Measurements from ENCODE around the gene VPS51.

DNA sequence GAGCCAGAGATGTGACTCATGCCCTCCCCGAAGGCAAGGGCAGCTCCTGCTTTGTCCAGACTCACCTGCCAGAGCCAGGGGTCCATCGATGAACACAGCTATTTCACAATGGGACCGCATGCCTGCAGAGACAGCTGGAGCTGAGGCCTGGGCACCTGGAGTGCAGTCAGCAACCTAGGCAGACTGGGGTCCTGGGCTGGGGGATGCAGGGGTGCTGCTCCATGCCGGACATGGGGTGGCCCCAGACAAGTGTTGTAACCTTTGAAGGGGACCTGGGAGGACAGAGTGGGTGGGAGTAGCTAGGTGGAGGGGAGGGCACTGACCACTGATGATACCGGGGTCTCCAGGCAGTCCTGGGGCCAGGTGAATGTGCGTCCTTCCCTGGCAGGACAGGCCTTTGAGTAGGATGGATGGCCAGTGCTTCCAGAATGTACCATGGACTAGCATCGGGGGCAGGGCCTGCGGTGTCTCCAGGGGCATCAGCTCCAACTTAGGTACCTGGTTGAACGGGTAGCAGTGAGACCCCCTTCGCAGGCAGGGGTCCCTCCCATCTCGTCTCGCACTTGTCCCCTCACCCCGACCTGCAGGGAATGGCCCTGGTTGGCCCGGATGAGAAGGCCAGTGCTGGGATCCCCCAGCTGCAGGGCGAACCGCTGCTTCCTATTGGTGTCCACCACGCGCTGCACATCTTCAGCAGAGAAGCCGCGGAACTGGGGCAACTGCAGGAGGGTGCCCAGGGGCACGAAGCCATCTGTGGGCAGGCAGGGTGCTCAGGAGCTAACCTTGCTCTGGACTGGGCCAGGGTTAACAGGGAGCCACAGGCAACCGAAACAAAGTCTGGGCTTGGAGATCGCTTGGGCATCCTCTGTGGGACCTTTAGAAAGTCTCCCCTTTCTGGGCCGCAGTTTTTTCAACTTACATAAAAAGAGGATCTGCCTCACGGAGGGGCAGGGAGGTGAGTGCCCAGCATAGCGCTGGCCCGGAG, 1.5 kb downstream of the TRPT1 start:
- PRO-cap, 5 experiments = peak in 1 of 5 experiments; most common plus-strand start position 699 of the sequence (in 1)
- RAMPAGE, long total RNA, 2 experiments = no peak in any of the 2 experiments
- RRBS = 93% methylated on average over 2 of the region's 27 CpGs

- PRO-cap, 5 experiments = no peak in any of the 5 experiments
- RAMPAGE, long total RNA, 2 experiments = no peak in any of the 2 experiments
- RRBS = no CpG with 5 or more reads among the region's 14 CpGs
Observed at GRCh38 chr11:64248251-64249107, 1.7 kb upstream of the PPP1R14B start.

DNA sequence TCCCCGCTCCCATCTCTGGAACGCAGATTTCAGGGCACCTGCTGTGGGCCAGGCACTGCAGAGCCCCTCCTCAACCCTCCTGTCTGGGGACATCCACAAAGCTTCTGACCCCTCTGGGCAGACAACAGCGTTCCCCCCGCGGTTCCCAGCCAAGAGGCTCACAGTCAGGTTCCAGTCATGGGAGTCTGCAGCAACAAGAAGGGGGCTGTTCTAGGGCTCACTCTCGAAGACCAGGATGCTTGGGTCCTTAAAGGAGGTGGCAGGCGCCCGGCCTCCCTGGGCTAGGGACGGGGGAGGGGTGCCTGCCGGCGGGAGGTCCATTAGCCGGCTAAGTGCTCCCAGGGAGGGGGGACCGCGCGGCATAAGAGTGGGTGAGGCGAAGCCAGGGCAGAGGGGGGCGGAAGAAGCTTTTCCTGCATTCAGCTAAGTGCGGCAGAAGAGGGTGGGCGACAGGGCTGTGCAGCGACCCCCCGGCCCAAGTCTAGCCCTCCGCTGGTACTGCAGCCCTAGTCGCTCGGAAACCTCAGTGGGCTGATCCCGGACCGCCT, 556 bp upstream of the PLCB3 start:
- PRO-cap, 5 experiments = no peak in any of the 5 experiments
- RAMPAGE, long total RNA, 2 experiments = no peak in any of the 2 experiments
- RRBS = 2% methylated on average over 5 of the region's 26 CpGs

DNA sequence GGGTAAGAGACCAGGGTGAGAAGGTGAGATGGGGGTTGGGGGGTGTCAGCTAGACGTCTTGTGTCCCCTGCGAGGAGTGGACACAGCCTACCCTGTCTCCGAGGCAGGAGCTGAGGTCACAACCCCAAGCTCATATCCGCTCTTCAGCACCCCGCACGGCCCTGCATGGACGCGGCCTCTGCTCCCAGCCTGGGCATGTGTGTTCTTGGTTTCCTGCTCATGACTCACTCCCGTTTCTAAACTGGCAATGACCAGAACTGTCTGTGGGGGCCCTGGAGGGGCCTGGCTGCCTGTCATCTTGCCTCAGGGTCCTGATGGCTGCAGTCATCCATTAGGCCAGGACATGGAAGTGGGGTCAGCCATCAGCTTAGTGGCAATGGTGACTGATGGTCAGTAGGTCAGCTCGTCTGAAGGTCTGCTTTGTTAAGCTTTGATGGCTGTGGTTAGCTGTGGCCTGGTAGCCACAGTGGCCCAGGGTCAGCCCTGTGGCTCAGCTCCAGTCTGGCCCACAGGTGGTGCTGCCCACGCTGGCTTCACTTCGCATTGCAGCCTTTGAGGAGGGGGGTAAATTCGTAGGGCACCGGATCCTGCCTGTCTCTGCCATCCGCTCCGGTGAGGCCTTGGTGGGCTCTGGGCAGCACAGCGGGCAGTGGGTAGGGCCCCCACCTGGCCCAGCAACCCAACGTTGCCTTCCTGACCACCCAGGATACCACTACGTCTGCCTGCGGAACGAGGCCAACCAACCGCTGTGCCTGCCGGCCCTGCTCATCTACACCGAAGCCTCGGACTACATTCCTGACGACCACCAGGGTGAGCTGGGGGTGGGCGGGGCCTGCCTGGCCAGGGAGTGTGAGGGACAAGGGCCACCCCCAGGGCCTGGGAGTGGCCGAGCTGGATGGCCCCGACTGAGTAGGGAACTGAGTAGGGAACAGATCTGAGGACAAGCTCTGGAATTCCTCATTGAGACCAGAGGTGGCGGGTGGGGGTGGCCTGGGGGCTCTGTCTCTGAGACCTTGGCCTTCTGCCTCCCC, 12.0 kb downstream of the PLCB3 start:
- PRO-cap, 5 experiments = no peak in any of the 5 experiments
- RAMPAGE, long total RNA, 2 experiments = no peak in any of the 2 experiments
- RRBS = no CpG with 5 or more reads among the region's 30 CpGs

GRCh38 chr11:64319251-64319859, 1.4 kb downstream of the PRDX5 start:
- PRO-cap, 5 experiments = peak in 2 of 5 experiments; most common minus-strand start chr11:64319392 (in 2)
- RAMPAGE, long total RNA, 2 experiments = no peak in any of the 2 experiments
- RRBS = 57% methylated on average over 2 of the region's 6 CpGs

- PRO-cap, 5 experiments = peak in 1 of 5 experiments; most common minus-strand start chr11:64340792 (in 1)
- RAMPAGE, long total RNA, 2 experiments = no peak in any of the 2 experiments
- RRBS = 45% methylated on average over 8 of the region's 48 CpGs
Observed at GRCh38 chr11:64340379-64341426, 699 bp downstream of the CCDC88B start.

GRCh38 chr11:64409791-64410158, 50.8 kb downstream of the RPS6KA4 start:
- PRO-cap, 5 experiments = no peak in any of the 5 experiments
- RAMPAGE, long total RNA, 2 experiments = no peak in any of the 2 experiments
- RRBS = no CpG with 5 or more reads among the region's 6 CpGs

GRCh38 chr11:64566230-64567112, 10.7 kb downstream of the SLC22A11 start:
- PRO-cap, 5 experiments = peak in 1 of 5 experiments; most common minus-strand start chr11:64566689 (in 1)
- RAMPAGE, long total RNA, 2 experiments = no peak in any of the 2 experiments
- RRBS = no CpG with 5 or more reads among the region's 17 CpGs

GRCh38 chr11:64606186-64606632, 15.2 kb downstream of the SLC22A12 start:
- PRO-cap, 5 experiments = no peak in any of the 5 experiments
- RAMPAGE, long total RNA, 2 experiments = no peak in any of the 2 experiments
- RRBS = no CpG with 5 or more reads among the region's 13 CpGs

DNA sequence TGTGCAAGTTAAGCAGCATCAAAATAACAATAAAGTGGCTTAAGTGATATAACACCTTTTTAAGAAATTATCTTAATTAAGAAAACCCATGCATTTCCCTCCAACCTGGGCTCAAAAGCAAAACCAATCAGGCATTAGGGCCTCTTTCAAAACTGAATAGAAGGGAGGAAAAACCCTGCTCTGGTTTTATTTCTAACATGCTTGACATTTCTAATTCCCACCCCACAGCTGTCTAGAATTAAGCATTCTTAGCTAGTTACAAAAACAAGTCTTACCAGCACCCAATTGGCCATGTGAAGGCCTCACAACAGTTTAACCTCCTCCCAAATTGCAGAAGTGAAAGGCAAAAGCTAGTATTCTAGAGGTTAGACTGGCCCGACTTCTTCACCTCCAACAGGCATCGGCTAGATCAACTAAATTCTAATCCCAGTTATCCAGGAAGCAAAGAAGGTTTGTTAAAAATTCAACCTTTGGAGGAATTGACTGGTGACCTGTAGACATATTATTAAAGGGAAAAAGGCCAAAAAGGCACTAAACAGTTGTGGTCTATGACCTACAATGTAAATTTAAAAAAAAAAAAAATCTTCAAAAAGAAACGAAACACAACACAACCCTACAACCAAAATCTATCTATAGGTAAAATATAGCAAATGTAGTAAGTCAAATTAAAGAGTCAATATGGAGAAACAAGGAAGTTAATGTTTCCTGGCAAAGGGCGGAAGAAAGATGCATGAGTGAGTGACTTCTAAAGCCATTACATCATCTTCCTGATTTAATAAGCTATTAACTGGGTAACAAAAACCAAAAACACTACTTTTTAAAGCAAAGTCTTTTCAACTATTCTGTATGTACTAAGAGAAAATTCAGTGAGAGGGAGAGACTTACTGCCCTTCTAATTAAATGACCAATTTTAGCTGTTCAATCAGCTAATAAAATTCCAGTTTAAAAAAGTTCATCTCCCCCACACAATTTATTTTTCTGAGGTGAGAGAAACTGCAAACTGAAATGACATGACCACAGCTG, 6.3 kb downstream of the SF1 start:
- PRO-cap, 5 experiments = no peak in any of the 5 experiments
- RAMPAGE, long total RNA, 2 experiments = no peak in any of the 2 experiments
- RRBS = no CpG with 5 or more reads among the region's 4 CpGs

DNA sequence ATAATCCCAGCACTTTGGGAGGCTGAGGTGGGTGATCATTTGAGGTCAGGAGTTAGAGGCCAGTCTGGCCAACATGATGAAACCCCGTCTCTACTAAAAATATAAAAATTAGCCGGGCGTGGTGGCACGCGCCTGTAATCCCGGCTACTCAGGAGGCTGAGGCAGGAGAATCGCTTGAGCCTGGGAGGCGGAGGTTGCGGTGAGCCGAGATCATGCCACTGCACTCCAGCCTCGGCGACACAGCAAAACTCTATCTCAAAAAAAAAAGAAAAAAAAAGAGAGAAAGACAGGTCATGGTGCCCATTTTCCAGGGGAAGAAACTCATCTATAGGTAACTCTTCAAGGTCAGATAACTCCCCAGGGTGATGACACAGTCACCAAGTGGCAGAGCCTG, 8.7 kb downstream of the ATG2A start:
- PRO-cap, 5 experiments = no peak in any of the 5 experiments
- RAMPAGE, long total RNA, 2 experiments = no peak in any of the 2 experiments
- RRBS = no CpG with 5 or more reads among the region's 12 CpGs

- PRO-cap, 5 experiments = no peak in any of the 5 experiments
- RAMPAGE, long total RNA, 2 experiments = no peak in any of the 2 experiments
- RRBS = no CpG with 5 or more reads among the region's 10 CpGs
Observed at GRCh38 chr11:64930183-64930646, 5.5 kb downstream of the GPHA2 start.

- PRO-cap, 5 experiments = no peak in any of the 5 experiments
- RAMPAGE, long total RNA, 2 experiments = no peak in any of the 2 experiments
- RRBS = no CpG with 5 or more reads among the region's 4 CpGs
Observed at GRCh38 chr11:64996471-64996692, 389 bp downstream of the BATF2 start.

GRCh38 chr11:64998699-64999801, 2.3 kb upstream of the BATF2 start:
- PRO-cap, 5 experiments = no peak in any of the 5 experiments
- RAMPAGE, long total RNA, 2 experiments = no peak in any of the 2 experiments
- RRBS = no CpG with 5 or more reads among the region's 12 CpGs

DNA sequence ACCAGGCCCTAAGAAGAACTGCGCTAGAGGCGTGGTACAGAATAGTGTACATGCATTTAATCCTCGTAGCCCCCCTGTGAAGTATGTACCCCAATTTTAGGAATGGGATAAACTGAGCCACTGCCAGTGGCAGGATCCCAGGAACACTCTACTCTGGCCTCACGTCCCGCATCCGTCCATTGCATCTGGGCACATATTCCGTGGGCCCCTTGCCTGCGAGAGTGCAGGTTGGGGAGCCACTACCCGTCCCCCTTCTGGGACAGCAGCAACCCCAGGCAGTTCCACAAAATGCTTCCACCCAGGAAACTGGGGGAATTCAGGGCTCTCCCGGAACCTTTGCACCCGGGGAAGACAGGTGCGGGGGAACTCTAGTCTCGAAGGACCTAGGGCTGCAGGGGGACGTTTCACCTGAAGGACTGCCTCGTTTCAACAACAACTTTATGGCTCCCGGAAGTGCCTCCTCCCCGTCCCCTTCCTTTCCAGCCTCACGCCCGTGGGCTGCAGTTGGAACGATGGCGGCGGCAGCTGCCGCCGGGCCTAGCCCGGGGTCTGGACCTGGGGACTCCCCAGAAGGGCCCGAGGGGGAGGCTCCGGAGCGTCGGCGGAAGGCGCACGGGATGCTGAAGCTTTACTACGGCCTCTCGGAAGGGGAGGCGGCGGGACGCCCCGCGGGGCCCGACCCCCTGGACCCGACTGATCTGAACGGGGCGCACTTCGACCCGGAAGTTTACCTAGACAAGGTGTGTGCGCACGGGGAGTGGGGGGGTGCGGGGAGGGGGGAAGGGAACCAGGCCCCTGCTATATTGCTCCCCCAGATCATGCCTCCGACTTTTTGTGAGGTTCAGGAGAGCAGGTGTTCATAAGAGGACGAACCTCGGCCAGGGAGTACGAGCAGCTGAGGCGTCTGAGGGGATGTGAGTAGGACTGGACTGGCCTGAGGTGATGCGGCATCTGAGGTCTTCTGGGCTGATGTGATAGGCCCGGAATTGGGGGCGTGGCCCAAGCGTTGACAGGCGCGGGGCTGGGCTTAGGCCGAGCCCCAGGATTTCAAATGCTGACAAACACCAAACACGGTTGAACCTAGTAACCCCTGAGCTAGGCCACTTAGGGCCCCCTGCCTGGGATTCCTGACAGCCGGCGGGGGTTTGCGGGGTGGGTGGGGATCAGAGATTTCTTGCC, at the start of gene VPS51:
Gene VPS51 (plus strand): TSS at position 476 of the 1,179 bp plus-strand sequence.
- PRO-cap, 5 experiments = peak in 5 of 5 experiments; most common plus-strand start position 503 of the sequence (in 5); most common minus-strand start position 700 of the sequence (in 3)
- RAMPAGE, long total RNA, 2 experiments = start-site peak on the plus strand in 2 of 2 experiments, centred at positions 488 to 499 of the sequence, 139 to 225 reads per replicate
- RRBS = 2% methylated on average over 11 of the region's 64 CpGs

- PRO-cap, 5 experiments = no peak in any of the 5 experiments
- RAMPAGE, long total RNA, 2 experiments = no peak in any of the 2 experiments
- RRBS = 97% methylated on average over 17 of the region's 39 CpGs
Observed at GRCh38 chr11:65108460-65109233, 3.0 kb upstream of the TM7SF2 start.

DNA sequence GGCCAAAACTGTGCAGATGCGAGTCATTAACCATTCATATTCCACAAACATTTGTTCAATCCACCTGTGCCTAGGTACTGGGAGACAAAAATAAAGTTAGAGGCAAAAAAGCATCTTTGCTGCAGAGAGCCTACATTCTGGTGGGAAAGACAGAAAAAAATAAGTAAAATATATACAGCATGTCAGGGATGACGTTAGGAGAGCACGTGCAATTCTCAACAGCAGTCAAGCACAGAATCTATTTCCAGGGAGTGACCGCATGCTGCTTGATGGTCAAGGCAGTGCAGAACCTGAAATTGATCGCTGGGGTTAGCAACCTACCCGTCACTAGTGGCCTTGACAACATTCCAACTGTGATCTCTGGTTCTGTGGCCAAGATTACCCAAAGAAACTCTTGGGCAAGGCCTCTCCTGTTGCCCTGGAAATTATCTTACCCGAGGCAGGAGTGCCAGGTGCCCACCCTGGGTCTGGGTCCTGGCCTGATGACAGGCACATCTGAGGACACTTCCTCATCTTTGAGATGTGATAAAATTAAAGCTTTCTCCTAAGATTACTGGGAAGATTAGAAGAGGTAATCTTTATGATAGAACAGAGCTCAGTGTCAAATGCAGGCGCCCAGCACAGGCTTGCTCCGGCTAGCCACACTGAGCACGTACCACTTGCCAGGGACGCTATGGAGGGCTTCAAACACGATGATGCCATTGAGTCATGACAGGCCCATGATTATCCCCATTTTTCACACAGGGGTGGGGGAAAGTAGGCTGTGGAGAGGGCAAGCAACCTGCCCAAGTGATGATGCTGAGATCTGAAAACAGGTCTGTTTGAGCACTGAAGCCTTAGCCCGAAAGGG, 2.2 kb downstream of the TM7SF2 start:
- PRO-cap, 5 experiments = peak in 4 of 5 experiments; most common plus-strand start position 385 of the sequence (in 2); most common minus-strand start position 253 of the sequence (in 2)
- RAMPAGE, long total RNA, 2 experiments = no peak in any of the 2 experiments
- RRBS = no CpG with 5 or more reads among the region's 13 CpGs

DNA sequence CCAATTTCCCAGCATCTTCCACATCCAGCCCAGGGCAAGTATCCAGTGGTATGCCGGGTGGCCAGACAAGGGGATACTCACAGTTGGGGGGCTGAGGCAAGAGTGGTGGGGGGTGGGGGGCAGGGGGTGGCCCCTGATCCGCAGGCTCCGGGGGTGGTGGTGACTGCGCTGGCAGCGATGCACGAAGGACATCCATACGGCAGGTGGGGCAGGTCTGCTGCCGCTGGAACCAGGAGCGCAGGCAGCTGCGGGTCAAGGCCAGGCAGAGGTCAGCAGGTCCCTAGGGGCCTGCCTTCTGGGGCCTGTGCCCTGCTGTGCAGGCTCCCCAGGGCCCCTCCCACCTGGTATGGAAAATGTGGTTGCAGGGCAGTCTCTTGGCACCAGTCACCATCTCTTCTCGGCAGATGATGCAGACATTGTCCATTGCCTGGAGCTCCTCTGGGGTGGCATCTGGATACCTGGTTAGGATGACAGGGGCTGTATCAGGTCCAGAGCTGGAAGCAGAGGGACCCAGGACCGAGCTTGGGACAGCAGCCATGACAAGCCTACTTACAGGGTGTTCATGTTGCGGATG, 3.7 kb downstream of the SYVN1 start:
- PRO-cap, 5 experiments = no peak in any of the 5 experiments
- RAMPAGE, long total RNA, 2 experiments = no peak in any of the 2 experiments
- RRBS = 68% methylated on average over 3 of the region's 13 CpGs

GRCh38 chr11:65146534-65146997, 12.2 kb upstream of the SYVN1 start:
- PRO-cap, 5 experiments = no peak in any of the 5 experiments
- RAMPAGE, long total RNA, 2 experiments = no peak in any of the 2 experiments
- RRBS = no CpG with 5 or more reads among the region's 4 CpGs

GRCh38 chr11:65297191-65297569, 17.5 kb upstream of the CDC42EP2 start:
- PRO-cap, 5 experiments = no peak in any of the 5 experiments
- RAMPAGE, long total RNA, 2 experiments = no peak in any of the 2 experiments
- RRBS = no CpG with 5 or more reads among the region's 8 CpGs

Measured in liver (tissue), 9 donors.